ENCODE measurements around the gene PTAR1.

GRCh38 chr9:69672799-69673585, 821 bp upstream of the APBA1 start:
- PRO-cap, 4 experiments, result peak in 2 of 4 experiments; most common plus-strand start chr9:69673047 (in 1); most common minus-strand start chr9:69672940 (in 2)
- RAMPAGE, long total RNA, 2 experiments, result no peak in any of the 2 experiments
- RRBS, result 1% methylated on average over 19 of the region's 45 CpGs

DNA sequence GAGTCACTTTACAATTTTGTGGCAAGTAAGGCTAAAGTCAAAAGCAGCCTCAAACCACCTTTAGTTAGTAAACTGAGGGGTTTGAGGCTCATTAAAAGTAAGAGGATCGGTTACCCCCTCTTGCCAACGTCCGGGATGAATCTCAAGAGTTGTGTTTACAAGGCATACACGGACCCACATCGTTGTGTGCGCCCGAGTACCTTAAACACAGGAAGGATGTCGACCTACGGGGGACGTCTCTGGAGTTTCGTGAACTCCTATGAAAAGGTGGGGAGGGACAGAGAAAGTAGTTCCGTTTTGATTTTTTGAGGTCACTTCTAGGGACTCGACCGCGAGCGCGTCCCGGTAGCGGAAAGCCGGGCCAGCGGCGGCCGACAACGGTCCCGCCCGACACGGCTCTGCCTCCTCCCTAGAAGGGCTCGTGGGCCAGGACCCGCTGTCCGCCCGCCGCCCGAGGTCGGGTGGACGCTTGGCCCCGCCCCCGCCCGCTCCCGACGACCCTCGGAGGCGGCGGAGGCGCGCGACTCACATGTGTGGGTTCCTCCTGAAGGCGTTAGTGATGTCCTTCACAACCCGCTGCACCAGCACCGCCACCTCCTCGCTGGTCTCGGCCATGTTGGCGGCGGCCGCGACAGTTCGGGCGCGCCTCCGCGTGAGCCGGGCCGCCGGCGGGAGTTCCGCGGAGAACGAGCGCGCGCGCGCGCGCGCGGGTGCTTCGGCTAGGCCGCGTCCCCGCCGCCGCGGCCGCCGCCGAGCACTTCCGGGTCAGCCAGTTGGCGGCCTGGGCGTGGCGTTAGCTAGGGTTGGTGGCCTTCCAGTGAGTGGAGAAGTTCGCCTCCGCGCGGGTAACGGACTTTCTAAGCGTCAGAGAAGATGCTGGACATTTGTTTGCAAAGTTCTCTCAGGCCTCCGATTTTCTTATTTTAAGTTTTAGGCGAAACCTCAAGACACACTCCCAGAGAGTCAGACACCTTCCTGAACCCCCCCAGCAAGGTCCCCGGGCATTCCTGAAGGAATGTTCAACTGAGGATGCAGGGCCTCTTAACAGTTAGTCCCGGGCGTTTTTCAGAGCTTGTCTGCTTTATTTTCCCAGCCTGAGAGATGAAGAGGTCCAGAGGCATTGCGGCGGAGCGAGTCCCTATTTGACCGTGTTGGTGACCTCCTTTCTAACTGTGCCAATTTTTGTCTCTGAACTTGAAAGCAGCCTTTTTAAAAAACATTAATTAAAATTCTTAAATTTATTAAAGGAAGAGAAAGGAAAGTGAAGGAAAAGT, at the start of gene PTAR1:
PTAR1 (minus strand) TSS at position 688 of the 1,274 bp plus-strand sequence.
- PRO-cap, 4 experiments, result peak in 4 of 4 experiments; most common plus-strand start position 353 of the sequence (in 3); most common minus-strand start position 221 of the sequence (in 3)
- RAMPAGE, long total RNA, 2 experiments, result start-site peak on the minus strand in 1 of 2 experiments, centred at position 635 of the sequence, 568 reads per replicate
- RRBS, result under 1% methylated on average over 20 of the region's 105 CpGs

GRCh38 chr9:69763357-69764242, 3.8 kb upstream of the PTAR1 start:
- PRO-cap, 4 experiments, result no peak in any of the 4 experiments
- RAMPAGE, long total RNA, 2 experiments, result no peak in any of the 2 experiments
- RRBS, result no CpG with 5 or more reads among the region's 14 CpGs

DNA sequence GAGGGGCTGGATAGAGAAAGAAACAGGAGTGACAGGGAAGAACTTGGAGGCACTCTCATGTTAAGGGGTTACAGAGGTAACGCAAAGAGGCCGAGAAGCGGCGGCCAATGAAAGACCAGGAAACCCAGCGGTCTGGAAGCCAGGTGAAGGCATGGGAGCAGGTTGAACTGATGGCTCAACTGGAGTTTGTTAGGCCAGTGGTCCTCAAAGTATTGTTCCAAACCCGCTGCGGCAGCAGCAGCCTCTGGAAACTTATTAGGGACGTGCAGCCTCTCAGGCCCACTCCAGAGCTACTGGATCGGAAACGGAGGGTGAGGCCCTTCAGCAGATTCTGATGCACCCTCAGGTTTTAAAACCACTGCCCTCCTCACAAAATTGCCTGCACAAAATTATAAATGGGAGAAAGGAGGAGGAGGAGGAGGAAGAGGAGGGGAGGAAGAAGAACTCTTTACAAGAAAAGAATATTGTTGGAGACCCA, 775 bp upstream of the MAMDC2 start:
- PRO-cap, 4 experiments, result peak in 2 of 4 experiments; most common plus-strand start position 287 of the sequence (in 2); most common minus-strand start position 295 of the sequence (in 1)
- RAMPAGE, long total RNA, 2 experiments, result no peak in any of the 2 experiments
- RRBS, result no CpG with 5 or more reads among the region's 10 CpGs

DNA sequence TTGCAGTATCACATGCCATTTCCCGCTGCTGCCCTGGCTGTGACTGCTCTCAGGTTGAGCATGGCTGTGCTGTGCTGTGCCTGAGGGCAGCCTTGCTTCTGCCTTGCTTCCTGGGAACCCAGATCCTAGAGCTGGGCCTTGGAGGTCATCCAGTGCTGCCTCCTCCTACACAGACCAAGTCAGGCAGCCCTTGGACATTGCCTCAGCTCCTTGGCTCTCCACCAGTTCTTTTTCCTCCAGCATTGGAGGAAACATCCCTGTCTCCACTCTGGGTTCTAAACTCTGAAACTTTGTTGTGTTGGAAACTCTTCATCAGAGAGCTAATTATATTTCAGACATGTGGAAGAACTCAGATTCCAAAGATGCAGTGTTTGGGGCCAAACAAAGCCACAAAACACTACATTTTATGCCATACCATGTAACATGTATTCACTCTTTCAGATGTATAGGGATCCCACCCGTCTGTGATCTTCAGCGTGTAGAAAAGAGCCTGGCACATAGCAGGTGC, 6.2 kb downstream of the MAMDC2 start:
- PRO-cap, 4 experiments, result peak in 4 of 4 experiments; most common plus-strand start position 224 of the sequence (in 1); most common minus-strand start position 100 of the sequence (in 2)
- RAMPAGE, long total RNA, 2 experiments, result no peak in any of the 2 experiments
- RRBS, result no CpG with 5 or more reads among the region's 3 CpGs

- PRO-cap, 4 experiments, result peak in 1 of 4 experiments; most common plus-strand start chr9:70058739 (in 1); most common minus-strand start chr9:70058670 (in 1)
- RAMPAGE, long total RNA, 2 experiments, result no peak in any of the 2 experiments
- RRBS, result no CpG with 5 or more reads among the region's 4 CpGs
These were observed 14.8 kb downstream of the MAMDC2 start for GRCh38 chr9:70058480-70058827.

GRCh38 chr9:70110644-70111293, 67.1 kb downstream of the MAMDC2 start:
- PRO-cap, 4 experiments, result peak in 4 of 4 experiments; most common minus-strand start chr9:70111122 (in 4)
- RAMPAGE, long total RNA, 2 experiments, result no peak in any of the 2 experiments
- RRBS, result no CpG with 5 or more reads among the region's 8 CpGs

GRCh38 chr9:70111573-70112075, 68.0 kb downstream of the MAMDC2 start:
- PRO-cap, 4 experiments, result no peak in any of the 4 experiments
- RAMPAGE, long total RNA, 2 experiments, result no peak in any of the 2 experiments
- RRBS, result no CpG with 5 or more reads among the region's 2 CpGs

- PRO-cap, 4 experiments, result peak in 3 of 4 experiments; most common plus-strand start chr9:70256493 (in 3); most common minus-strand start chr9:70256398 (in 1)
- RAMPAGE, long total RNA, 2 experiments, result no peak in any of the 2 experiments
- RRBS, result no CpG with 5 or more reads among the region's 14 CpGs
These were observed 2.5 kb upstream of the SMC5 start for GRCh38 chr9:70255975-70256930.

DNA sequence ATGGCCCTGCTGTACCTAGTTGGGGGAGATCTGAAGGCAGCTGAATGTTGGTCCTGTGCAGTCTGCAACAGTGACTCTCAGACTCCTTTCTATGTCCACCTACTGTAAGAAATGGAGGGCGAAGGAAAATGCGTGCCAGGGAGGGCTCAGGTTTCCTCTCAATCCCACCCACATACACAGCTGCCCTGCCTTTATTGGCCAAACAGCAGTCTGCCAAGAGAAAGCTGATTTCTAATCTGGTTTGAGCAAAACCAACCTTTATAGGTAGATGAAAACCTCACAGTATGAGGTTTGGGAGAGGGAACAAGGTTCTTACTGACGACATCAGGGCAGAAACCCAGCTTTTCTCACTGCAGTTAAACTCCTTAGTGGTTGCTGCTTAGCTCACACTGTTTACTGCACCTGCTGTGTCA, 152.2 kb upstream of the KLF9 start:
- PRO-cap, 4 experiments, result no peak in any of the 4 experiments
- RAMPAGE, long total RNA, 2 experiments, result no peak in any of the 2 experiments
- RRBS, result no CpG with 5 or more reads among the region's 3 CpGs

- PRO-cap, 4 experiments, result peak in 2 of 4 experiments; most common plus-strand start chr9:70589609 (in 2); most common minus-strand start chr9:70589631 (in 1)
- RAMPAGE, long total RNA, 2 experiments, result no peak in any of the 2 experiments
- RRBS, result 35% methylated on average over 3 of the region's 9 CpGs
These were observed 175.4 kb upstream of the KLF9 start for GRCh38 chr9:70589551-70590500.

GRCh38 chr9:70594581-70594916, 180.1 kb upstream of the KLF9 start:
- PRO-cap, 4 experiments, result no peak in any of the 4 experiments
- RAMPAGE, long total RNA, 2 experiments, result no peak in any of the 2 experiments
- RRBS, result no CpG with 5 or more reads among the region's 1 CpG

GRCh38 chr9:71096266-71096660, 25.2 kb downstream of the TRPM3 start:
- PRO-cap, 4 experiments, result no peak in any of the 4 experiments
- RAMPAGE, long total RNA, 2 experiments, result no peak in any of the 2 experiments
- RRBS, result no CpG with 5 or more reads among the region's 2 CpGs

DNA sequence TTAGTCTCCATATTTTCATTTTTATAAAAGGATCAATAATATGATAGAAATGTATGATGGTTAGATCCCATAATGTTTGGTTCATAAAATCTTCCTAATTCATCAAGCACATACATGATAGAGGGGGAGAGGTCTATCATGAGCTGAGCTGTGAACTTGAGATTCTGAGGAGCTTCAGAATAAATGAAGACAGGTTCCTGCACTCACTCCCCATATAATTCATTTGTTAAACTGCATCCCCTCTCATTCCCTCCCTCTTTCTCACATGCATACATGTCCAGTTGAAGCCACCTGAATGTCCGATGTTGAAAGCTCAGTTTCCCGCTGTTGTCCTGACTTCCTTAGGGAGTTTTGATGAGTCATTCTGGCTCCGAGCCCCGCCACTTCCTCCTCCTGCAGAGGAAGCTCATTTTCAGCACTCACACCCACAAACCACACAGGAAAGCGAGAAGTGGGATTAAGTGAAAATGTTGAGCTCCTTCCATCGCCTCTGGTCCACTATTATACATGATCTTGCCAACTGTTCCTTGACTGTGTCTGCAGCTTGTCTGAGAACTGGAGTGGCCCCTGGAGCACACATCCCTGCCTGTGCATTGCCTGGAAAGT, 121.2 kb downstream of the CEMIP2 start:
- PRO-cap, 4 experiments, result peak in 1 of 4 experiments; most common minus-strand start position 334 of the sequence (in 1)
- RAMPAGE, long total RNA, 2 experiments, result no peak in any of the 2 experiments
- RRBS, result no CpG with 5 or more reads among the region's 6 CpGs

- PRO-cap, 4 experiments, result no peak in any of the 4 experiments
- RAMPAGE, long total RNA, 2 experiments, result no peak in any of the 2 experiments
- RRBS, result no CpG with 5 or more reads among the region's 4 CpGs
These were observed 9.6 kb downstream of the CEMIP2 start for GRCh38 chr9:71758602-71759186.

- PRO-cap, 4 experiments, result no peak in any of the 4 experiments
- RAMPAGE, long total RNA, 2 experiments, result no peak in any of the 2 experiments
- RRBS, result no CpG with 5 or more reads among the region's 1 CpG
These were observed 5.3 kb downstream of the CEMIP2 start for GRCh38 chr9:71763069-71763343.

DNA sequence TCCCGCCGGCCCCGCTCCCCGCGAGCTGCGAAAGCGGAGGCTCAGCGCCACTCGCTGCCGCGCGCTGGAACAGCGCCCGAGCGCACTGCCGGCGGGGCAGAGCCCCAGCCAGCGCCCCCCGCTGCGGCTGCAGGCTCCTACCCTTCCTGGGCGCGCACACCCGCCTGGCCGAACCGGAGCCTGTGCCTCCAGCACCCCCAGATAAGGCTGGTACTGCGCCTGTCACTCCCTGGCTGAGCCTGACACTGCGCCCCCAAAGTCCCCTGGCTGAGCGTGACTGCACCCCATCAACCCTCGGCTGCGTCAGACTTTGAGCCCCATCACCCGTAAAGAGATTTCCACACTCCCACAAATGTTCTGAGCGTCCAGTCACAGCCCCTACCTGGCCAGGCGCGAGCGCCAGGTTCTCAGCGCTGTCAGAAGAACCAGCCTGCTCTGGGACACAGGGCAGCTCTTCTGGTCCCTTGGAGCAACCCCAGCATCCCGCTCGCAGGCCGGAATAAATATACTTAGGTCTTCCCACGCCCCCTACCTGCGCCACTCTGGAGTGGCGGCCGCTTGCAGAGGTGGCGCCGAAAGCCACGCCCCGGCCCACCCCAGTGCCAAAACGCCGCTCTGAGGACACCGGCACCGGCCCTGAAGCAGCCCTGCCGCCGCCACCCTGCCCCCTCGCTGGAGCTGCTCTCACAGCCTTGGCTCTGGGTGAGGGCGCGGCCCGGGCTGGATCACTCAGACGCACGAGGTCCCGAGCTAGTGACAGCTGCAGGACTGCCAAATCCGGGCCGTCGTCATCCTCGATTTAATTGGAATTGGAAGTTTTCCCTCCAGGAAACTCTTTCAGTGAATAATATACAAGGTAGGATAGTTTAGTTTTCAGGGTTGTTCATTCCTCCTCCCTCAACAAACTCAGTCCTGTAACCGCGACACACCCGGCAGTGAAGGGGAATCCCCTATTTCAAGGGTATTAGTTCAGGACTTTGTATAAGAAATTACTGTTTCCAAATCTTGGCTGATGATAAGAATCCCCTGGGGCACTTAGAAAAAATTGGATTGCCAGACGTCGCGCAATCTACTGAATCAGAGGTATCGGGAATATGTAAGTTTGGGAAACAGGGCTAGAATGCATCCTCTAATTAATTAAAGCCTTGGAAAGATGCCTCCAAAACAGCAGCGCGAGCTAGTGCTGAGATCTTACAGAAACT, 1.1 kb upstream of the CEMIP2 start:
- PRO-cap, 4 experiments, result peak in 4 of 4 experiments; most common plus-strand start position 57 of the sequence (in 3); most common minus-strand start position 477 of the sequence (in 4)
- RAMPAGE, long total RNA, 2 experiments, result no peak in any of the 2 experiments
- RRBS, result 2% methylated on average over 41 of the region's 73 CpGs

DNA sequence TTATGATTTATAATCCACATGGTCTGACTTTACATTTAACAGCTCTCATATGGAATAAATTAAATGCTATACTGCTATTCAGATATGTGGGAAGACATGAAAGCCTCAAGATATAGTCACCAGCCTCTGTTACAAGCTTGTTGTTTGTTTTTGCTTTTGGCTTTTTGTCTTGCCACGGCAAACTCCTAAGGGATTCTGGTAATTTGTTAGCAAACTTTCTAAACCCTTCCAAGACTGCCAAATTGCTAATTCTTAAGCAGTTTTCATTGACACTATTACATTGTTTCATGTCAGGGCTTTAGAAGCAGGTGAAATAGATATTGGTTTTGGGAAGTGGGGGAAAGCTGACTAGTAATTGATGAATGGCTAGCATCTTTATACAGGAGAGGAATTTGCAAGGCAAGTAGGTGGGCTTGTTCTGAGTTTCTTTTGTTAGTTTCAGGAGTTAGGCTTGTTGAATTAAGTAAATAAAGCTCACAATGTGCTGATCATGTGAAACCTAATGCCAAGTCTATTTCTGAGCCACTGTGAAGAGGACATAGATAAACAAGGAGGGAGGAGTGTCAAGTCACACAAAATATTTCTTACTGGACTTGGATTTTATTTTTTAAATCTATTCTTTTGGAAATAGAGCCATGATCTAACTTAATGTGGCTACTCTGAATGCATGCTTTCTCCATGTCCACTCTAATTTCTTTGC, 19.8 kb downstream of the GDA start:
- PRO-cap, 4 experiments, result no peak in any of the 4 experiments
- RAMPAGE, long total RNA, 2 experiments, result no peak in any of the 2 experiments
- RRBS, result no CpG with 5 or more reads among the region's 1 CpG

DNA sequence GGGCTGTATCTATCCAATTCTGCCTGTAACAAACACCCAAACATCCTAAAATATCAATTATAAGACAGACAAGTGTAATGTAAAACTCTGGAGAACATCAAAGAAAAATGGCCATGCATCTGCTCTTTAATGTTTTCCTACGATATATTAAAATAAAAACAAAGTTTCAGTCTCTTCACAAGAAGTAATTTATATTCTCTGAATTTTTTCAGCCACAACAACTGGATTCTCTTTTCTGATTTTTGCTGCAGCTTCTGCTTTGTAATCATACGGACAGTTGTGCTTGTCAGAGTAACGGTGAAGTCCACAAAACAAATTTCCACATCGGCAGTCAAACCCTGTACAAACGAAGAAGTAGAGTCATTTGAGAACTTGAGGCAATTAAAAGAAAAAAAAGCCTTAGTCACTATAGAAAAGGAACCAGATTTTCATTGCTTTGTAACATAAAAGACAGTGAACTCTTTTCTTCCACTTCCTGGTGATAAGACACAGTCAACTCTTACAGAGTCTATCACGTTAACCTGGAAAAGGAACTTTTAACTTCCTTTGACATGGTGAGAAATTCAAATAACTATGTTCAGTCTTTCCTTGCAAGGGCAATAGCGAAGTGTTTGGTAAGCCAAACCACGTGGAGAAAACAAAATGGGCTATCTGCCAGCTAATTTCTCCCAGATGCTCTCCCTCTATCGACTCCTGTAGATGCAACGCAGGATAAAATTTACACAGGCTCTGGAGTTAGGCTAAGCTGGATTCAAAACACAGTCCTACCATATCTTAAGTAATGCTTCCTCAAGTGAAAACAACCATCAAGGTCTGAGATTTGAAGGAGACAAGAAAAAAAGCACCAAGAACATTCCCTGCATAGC, 9.0 kb downstream of the ZFAND5 start:
- PRO-cap, 4 experiments, result no peak in any of the 4 experiments
- RAMPAGE, long total RNA, 2 experiments, result no peak in any of the 2 experiments
- RRBS, result no CpG with 5 or more reads among the region's 10 CpGs

DNA sequence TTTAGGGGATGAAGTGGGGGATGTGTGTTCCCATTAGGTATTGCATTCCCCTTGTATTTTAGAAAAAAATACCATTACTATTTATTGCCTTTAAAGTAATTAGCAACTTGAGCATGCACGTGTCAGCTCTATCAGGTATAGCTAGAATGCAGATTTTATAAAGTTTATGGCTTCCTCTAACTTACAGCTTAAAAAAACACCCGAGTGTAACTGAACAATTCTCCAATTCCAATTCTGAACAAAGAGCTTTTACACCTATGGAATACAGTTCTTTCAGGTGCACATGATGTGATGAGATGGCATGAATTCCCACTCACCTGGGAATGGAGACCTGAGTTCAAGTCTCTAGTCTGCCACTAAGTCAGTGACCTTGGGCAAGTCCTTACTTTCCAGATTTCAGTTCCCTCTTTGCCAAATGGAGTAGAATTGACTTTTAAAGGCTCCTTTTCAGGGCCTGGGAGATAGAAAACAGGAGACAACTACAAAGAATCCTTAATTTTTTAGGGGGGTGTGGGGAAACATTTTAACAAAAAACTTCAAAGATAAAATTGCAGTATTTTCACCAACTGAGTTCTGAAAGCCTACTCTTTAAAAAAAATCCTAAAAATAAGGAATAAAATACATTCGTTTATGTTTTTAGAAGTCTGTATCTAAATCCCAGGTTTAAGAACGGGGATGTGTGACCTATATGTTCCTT, 1.7 kb downstream of the ZFAND5 start:
- PRO-cap, 4 experiments, result no peak in any of the 4 experiments
- RAMPAGE, long total RNA, 2 experiments, result start-site peak on the minus strand in 1 of 2 experiments, centred at position 379 of the sequence, 29 reads per replicate
- RRBS, result no CpG with 5 or more reads among the region's 4 CpGs

All from uterus (tissue), 7 donors.